Right lobe of liver (tissue), 4 donors: Measurements from ENCODE around the genes RPGRIP1L, CES1 and MT1G.

GRCh38 chr16:53503403-53503913, 449 bp upstream of the AKTIP start:
- PRO-cap, 4 experiments, result peak in 4 of 4 experiments; most common plus-strand start chr16:53503635 (in 4); most common minus-strand start chr16:53503731 (in 4)
- RAMPAGE, long total RNA, 2 experiments, result no peak in any of the 2 experiments

GRCh38 chr16:53515127-53515673, 12.2 kb upstream of the AKTIP start:
- PRO-cap, 4 experiments, result peak in 1 of 4 experiments; most common plus-strand start chr16:53515561 (in 1); most common minus-strand start chr16:53515505 (in 1)
- RAMPAGE, long total RNA, 2 experiments, result no peak in any of the 2 experiments

DNA sequence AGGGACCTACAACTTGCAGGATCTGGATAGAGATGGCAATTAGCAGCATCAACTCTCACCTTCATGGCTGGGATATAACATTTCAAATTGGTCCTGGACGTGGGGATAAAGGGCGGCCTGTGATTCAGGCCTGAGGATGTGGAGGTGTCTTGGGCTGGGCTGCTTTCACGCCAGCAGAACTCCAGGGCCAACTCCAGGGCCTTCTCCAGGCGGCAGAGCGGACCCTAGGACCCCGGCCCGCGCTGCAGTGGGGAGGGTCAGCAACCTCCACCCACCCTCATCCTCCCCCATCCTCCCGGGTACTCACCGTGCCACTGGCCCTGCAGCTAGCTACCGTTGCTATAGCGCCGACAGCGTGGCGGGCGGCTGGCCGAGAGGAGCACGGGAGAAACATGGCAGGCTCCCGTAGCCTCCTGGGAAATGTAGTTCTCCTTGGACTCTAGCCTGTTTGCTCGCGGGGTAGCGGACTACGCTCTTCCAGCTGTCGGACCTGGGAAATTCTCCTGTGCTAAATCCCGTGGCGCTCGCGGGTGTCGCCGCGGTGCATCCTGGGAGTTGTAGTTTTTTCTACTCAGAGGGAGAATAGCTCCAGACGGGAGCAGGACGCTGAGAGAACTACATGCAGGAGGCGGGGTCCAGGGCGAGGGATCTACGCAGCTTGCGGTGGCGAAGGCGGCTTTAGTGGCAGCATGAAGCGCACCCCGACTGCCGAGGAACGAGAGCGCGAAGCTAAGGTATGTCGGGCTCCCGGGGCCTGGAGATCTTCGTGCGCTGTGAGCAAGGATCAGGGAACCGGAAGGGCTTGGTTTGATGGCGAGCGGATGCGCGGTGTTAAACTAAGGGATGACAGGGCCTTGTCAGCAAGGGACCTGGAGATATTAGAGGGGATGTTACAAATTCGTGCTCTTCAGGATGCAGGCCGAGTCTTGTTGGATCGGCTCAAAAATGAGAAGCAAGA, at the start of gene RPGRIP1L:
Gene RPGRIP1L, minus strand, starts transcription at position 364 of the 958 bp plus-strand sequence.
- PRO-cap, 4 experiments, result peak in 4 of 4 experiments; most common plus-strand start position 661 of the sequence (in 4); most common minus-strand start position 368 of the sequence (in 1)
- RAMPAGE, long total RNA, 2 experiments, result start-site peak on the plus strand in 2 of 2 experiments, centred at positions 662 to 663 of the sequence, 344 to 541 reads per replicate; start-site peak on the minus strand in 1 of 2 experiments, centred at position 339 of the sequence, 34 reads per replicate

DNA sequence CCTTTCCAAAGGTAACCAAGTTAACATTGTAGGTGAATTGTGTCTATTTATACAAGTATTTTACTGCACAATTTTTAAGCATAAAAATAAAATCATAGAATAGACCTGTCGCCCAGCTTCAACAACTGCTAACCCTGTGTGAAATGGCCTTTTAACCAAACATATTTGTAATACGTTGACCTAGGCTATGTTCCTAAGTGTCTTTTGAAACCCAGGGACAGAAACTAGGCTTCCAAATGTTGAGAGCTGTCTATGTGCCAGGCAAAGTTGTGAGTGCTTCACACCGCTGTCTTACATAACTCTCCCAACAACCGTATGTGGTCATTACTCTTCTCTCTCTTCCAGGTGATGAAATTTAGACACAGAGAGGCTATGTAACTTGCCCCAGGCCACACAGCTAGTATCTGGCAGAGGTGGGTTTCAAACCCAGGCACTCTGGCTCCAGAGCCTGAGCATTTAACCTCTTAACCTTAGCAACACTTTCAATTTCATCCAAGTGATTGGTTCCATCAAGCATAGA, 160.8 kb downstream of the IRX3 start:
- PRO-cap, 4 experiments, result peak in 3 of 4 experiments; most common plus-strand start position 289 of the sequence (in 1); most common minus-strand start position 127 of the sequence (in 3)
- RAMPAGE, long total RNA, 2 experiments, result no peak in any of the 2 experiments

DNA sequence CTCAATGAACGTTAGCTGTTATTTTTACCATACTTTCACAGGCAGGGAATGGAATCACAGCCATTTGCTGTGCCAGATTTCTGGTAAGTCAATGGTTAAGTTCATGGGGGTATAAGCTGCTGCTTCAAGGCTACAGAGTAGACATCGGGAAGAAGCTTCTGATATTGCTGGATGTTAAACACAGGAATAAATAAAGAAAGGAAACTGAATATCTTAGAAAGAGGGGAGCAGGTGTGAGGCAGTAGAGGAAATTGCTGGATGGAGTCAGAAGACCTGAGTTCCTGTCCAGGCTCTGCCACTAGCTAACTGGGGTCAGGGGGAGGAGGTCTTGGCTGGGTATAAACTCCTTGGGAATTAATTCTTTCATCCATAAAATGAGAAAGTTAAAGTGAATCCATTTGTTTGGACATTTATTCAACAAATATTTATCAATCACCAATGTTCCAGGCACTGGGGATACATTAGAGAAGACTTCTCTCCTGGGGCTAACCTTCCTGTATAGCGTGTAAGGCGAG, 145.1 kb downstream of the IRX3 start:
- PRO-cap, 4 experiments, result no peak in any of the 4 experiments
- RAMPAGE, long total RNA, 2 experiments, result no peak in any of the 2 experiments

DNA sequence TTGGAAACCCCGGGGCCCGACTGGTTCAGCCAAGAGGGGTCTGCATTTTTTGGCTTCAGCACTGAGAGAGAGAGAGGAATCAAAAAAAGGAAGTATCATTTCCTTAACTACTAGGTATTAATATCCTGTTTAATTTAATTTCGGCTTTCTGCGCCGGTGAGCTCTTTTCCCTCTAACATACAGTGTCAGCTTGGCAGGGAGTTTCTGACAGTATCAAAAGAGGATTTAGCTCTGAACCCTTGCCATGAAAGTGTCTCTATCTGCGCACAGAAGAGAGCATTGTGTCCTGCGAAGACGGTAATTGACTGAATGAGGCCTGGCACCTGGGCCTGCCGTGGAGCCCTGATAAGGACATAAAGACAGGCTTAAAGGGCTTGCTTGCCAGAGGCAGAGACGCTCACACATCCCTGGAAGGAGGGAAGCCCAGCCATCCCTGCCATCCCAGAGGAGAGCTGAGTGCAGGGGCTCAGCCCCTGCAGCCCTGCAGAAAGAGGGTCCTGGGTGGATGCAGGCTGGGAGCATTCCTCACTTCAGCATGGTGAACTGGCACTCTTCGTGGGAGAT, 51.4 kb downstream of the IRX3 start:
- PRO-cap, 4 experiments, result no peak in any of the 4 experiments
- RAMPAGE, long total RNA, 2 experiments, result no peak in any of the 2 experiments

- PRO-cap, 4 experiments, result peak in 3 of 4 experiments; most common plus-strand start chr16:54459178 (in 3)
- RAMPAGE, long total RNA, 2 experiments, result no peak in any of the 2 experiments
Measured at GRCh38 chr16:54459014-54459387, 172.4 kb upstream of the IRX3 start.

GRCh38 chr16:54648377-54649180, 282.1 kb upstream of the IRX5 start:
- PRO-cap, 4 experiments, result no peak in any of the 4 experiments
- RAMPAGE, long total RNA, 2 experiments, result no peak in any of the 2 experiments

DNA sequence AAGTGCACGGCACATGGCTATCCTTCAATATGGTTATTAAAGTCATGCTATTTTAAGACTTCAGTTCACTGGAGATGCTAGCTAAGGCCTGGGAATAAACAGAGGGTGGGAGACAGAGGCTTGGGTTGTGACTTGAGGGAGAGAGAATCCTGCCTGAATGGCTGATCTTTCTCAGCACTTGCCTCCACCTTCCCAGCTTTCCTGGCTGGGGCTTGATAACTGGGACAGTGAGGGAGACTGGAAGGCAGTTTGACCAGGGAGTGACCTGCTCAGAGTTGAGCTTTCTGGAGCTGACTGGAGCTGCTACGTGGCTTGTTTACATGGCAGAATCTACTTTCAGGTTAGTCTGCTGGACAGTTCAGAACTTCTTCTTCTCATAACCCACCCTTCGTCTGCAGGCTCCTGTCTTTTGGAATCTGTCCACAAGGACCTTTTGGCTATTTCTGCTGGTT, 9.9 kb downstream of the IRX5 start:
- PRO-cap, 4 experiments, result no peak in any of the 4 experiments
- RAMPAGE, long total RNA, 2 experiments, result no peak in any of the 2 experiments

GRCh38 chr16:55444489-55445252, 34.3 kb upstream of the MMP2 start:
- PRO-cap, 4 experiments, result no peak in any of the 4 experiments
- RAMPAGE, long total RNA, 2 experiments, result no peak in any of the 2 experiments

DNA sequence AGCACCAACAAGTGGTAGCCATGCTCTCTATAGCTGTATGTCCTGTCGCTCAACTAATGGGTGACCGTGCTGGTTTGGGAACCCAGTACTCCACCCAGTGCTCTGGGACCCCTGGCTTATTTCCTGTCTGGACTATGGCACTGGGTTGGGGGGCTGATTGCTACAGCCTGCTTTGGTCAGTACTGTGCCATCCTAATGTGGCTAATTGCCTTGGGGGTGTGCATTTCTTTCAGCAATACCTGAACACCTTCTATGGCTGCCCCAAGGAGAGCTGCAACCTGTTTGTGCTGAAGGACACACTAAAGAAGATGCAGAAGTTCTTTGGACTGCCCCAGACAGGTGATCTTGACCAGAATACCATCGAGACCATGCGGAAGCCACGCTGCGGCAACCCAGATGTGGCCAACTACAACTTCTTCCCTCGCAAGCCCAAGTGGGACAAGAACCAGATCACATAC, 3.7 kb downstream of the MMP2 start:
- PRO-cap, 4 experiments, result no peak in any of the 4 experiments
- RAMPAGE, long total RNA, 2 experiments, result no peak in any of the 2 experiments

- PRO-cap, 4 experiments, result no peak in any of the 4 experiments
- RAMPAGE, long total RNA, 2 experiments, result no peak in any of the 2 experiments
Measured at GRCh38 chr16:55509528-55510090, 737 bp downstream of the LPCAT2 start.

GRCh38 chr16:55832285-55833436, at the start of gene CES1:
TSS of gene CES1 (minus strand) at chr16:55833096.
- PRO-cap, 4 experiments, result peak in 4 of 4 experiments; most common plus-strand start chr16:55833377 (in 4); most common minus-strand start chr16:55833094 (in 3)
- RAMPAGE, long total RNA, 2 experiments, result start-site peak on the minus strand in 2 of 2 experiments, at chr16:55833036-55833174 at its widest, 23,779 to 29,031 reads per replicate

- PRO-cap, 4 experiments, result peak in 2 of 4 experiments; most common plus-strand start chr16:55836537 (in 2); most common minus-strand start chr16:55836245 (in 2)
- RAMPAGE, long total RNA, 2 experiments, result no peak in any of the 2 experiments
Measured at GRCh38 chr16:55835975-55836744, 3.3 kb upstream of the CES1 start.

GRCh38 chr16:55944419-55944882, 69.3 kb upstream of the CES5A start:
- PRO-cap, 4 experiments, result no peak in any of the 4 experiments
- RAMPAGE, long total RNA, 2 experiments, result no peak in any of the 2 experiments

DNA sequence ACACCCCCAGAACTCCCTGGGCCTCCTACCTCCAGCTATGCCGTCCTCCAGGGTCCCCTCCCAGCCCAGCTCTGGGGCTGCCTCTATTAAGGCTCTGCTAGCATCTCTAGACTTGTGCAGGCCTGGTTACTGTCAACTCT, 20.0 kb downstream of the GNAO1 start:
- PRO-cap, 4 experiments, result peak in 1 of 4 experiments; most common minus-strand start position 73 of the sequence (in 1)
- RAMPAGE, long total RNA, 2 experiments, result no peak in any of the 2 experiments

GRCh38 chr16:56368906-56369802, 56.2 kb downstream of the AMFR start:
- PRO-cap, 4 experiments, result peak in 3 of 4 experiments; most common plus-strand start chr16:56369463 (in 1); most common minus-strand start chr16:56369287 (in 3)
- RAMPAGE, long total RNA, 2 experiments, result no peak in any of the 2 experiments

DNA sequence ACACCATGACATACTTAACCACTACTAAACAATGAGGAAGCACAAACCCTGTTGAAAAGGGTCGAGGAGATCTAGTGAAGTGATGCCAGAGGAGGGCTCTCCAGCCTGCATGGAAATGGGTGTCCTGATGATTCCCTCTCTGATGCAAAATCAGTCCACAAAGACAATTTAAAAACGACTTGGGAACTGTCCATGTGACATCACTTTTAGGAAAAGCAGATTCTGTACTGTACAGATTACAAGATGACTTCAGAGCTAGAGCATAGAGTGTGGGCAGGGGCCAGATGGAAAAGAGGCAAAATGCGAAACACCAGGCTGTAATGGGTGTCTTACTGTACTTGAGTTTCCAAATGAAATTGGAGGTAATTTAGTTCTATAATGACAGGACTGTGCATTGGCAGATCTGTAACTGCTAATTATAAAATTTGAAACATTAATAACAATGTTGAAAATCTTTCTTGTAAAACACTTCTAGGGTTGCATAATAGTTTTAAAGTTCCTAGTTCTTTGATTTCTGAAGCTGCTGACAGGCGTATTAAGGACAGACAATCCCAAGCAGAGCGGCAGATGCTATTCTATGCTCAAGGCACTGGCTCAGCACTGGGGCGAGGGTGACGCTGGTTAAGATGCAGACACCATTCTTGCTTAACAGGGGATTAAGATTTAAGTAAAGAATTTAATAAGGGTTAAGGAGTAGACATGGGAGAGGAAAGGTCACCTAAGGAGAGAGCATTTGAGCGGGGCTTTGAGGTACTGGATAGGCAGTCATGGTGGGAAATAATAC, 29.5 kb downstream of the OGFOD1 start:
- PRO-cap, 4 experiments, result no peak in any of the 4 experiments
- RAMPAGE, long total RNA, 2 experiments, result no peak in any of the 2 experiments

- PRO-cap, 4 experiments, result peak in 4 of 4 experiments; most common plus-strand start chr16:56668203 (in 4); most common minus-strand start chr16:56668065 (in 4)
- RAMPAGE, long total RNA, 2 experiments, result start-site peak on the minus strand in 2 of 2 experiments, at chr16:56668057-56668066 at its widest, 90 to 187 reads per replicate
Measured at GRCh38 chr16:56667862-56668911, at the start of gene MT1G. TSS of gene MT1G (minus strand) at chr16:56668065.

DNA sequence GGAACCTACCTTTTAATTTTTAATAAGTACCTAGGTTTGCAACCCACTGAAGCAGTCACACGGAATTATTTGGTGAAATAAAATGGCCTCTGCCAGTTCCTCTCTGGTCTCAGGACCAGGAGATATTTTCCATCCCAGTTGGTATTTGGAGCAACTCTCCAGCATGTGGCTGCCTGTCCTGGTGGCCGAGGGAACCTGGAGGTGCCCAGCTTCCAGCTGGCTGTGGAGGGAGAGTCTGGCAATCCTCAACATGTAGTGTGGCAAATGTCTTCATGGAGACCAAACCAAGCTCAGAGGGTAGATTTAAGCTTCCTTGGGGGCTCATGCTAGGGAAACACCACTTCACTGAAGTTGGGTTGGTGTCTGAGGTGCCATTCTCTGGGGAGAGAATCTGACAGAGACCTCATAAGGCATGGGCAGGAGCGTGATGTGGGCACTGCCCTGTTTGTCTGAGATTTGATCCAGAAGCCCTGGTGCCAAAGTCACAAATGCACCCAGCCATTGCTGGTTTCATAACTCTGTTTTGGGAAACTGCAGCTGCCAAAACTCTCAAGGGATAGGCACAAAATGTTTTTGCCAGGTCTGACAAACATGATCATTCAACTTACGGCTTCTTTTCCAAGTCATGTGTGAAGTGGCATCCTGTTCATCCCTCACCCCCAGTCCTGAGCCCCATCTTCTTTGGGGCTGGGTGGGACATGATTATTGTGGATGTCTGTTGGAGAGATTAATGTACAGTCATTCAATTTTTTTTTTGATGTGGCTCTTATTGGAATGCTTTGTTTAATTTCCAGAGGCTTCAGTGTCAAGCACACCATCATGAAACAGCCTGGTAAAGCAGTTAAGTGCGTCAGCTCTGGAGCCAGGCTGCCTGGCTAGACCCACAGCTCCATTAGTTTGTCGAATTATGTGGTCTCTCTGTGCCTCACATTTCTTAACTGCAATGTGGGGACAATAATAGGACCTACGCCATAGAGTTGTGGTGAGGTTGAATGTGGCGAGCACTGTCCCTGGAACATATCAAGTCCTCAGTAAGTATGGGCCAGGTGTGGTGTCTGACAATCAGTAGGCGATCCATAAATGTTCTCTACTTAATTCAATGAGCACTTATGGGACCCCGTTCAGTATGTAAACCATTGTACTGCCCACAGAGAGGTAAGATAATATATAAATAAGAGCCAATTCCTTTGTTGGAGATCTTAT, 3.1 kb downstream of the MT1X start:
- PRO-cap, 4 experiments, result peak in 4 of 4 experiments; most common plus-strand start position 354 of the sequence (in 1); most common minus-strand start position 458 of the sequence (in 2)
- RAMPAGE, long total RNA, 2 experiments, result no peak in any of the 2 experiments